Renal cortical epithelial cell (primary cell): Measurements from ENCODE around the genes AGPAT3, TRAPPC10, ICOSLG, KRTAP10-5 and KRTAP10-6.

DNA sequence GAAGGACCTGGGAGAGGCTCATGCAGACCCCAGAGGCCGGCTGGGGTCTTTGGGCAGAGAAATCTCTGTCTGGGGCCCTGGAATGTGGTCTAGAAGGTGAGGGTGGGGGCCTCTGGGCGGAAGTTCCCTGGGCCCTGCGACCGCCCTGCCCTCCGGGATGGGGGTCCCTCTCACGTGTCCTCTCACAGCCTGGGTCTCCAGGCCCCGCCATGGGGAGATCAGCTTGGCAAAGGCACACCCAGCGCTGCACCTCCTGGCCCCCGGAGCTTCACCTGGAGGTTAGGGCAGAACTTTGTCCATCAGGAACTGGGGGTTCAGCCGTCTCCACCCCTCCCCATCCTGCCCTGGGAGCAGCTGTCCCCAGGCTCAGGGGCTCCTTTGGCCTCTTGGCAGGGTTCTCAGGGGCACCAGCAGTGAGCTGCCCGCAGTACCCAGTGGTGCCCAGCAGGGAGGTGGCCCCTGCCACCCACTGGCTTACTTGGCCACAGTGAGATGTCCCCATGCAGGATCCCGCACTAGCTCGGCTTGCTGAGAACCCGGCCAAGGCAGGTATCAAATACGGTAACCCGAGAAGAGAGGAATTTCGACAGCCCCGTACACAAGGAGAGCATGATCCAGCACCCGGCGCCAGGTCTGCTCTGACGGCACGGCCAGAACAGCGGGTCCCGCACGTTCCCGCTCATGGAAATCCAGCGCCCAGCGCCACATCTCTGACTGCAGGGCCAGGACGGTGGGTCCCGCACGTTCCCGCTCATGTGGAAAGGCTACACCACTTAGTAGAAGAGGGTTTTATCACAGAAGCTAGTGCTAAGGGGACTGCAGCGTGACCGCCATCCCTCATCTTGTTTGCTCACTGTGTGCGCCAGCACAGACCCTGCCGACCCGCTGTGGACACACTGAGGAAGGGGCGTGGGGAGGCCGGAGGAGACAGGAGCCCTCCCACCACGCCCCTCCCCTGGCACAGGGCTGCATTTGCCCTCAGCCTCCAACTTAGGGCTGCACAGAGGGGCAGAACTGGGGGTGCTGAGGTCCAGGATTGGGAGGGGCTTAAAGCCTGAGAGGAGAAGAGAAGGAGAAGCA lies 36.8 kb downstream of the RRP1 start:
- RRBS = 4% methylated on average over 5 of the region's 40 CpGs

- RRBS = 68% methylated on average over 3 of the region's 12 CpGs
Observed at GRCh38 chr21:43861389-43862036, 3.5 kb upstream of the AGPAT3 start.

DNA sequence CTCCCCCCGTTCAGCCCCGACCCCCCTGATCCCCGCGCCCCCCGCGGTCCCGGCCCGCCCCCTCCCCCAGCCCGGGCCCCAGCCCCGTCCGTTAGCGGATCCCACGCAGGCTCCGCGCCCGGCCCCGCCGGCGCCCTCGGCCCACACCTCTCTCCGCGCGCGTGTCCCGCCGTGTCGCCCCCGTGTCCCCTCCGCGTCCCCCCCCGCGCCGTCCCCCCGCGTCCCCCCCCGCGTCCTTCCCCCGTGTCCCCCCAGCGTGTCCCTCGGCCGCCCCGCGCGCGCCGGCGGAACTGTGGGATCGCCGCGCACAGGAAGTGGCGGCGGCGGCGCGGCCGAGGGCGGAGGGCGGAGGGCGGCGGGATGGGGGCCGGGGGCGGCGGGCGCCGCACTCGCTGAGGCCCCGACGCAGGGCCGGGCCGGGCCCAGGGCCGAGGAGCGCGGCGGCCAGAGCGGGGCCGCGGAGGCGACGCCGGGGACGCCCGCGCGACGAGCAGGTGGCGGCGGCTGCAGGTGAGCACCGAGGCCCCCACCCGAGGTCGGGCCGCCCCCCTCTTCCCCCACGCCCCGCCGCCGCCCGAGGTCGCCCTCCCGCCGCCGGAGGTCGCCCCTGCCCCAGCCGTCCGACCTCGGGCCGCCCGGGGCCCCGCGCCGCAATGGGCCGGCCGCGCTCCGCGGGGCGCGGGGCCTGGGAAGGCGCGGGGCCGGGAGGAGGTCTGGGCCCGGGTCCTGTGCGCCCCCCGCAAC lies at the start of gene AGPAT3:
Gene AGPAT3 (plus strand): TSS at position 388 of the 744 bp plus-strand sequence.
- RRBS = under 1% methylated on average over 50 of the region's 122 CpGs

DNA sequence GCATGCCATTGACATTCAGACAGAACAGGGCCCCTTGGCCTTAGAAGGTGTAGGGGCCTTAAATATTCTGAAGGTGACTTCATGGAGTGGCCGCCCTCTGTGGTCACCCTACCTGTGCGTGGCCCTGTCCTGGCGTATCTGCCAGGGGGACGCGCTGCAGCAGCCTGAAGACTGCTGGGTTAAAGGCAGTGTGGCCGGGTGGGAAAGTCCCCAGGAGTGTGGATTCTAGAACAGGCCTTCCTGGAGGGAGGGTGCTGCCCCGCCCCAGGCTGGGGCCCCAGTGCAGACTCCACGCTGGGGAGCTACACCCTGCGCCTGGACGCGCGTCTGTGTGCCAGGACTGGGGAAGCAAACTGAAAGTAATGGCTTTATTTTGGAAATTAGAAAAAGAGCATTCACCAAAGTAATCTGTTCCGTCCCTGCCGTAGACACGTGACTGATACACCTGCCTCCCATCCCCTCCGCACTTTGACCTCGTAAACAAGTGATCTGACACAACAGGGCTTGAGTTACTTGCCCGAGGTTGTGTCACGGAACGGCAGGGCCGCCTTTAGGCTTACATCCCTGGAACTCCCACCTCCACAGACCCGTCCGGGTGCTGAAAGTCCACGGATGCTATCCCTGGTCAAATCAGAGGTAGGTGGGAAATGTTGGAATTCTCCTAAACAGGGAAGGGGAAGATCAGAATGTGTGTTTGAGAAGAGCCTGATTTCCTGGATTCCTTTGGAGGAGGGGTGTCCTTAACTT lies 1.9 kb downstream of the AGPAT3 start:
- RRBS = no CpG with 5 or more reads among the region's 24 CpGs

- RRBS = no CpG with 5 or more reads among the region's 15 CpGs
Observed at GRCh38 chr21:43869962-43870556, 5.0 kb downstream of the AGPAT3 start.

DNA sequence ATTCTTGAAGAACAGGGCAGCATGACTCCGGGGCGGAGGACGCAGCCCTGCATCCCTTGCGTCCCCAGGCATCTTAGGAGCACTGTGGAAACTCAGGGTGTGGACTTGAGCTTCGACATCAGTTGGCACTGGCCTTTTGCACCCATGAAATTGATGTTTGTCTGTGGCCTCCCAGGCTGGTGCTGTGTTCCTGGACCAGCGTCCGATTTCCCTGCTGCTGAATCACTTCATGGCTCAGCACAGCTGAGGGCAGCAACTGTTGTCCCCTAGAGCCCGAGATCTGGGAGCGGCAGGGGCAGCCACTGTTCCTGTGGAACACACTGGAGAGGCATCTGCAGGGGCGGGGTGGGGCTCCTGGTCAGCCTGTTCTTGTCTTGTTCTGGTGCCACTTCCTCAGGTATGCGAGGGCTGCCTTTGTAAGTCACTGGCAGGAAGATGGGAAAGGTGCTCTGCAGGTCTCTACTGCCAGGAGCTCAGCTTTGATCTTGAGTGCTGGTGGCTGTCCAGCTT lies 15.0 kb downstream of the AGPAT3 start:
- RRBS = no CpG with 5 or more reads among the region's 11 CpGs

- RRBS = no CpG with 5 or more reads among the region's 7 CpGs
Observed at GRCh38 chr21:43902274-43902855, 37.3 kb downstream of the AGPAT3 start.

GRCh38 chr21:43929089-43930151 lies 64.4 kb downstream of the AGPAT3 start:
- RRBS = 79% methylated on average over 9 of the region's 42 CpGs

GRCh38 chr21:44011996-44012589 lies at the start of gene TRAPPC10:
TSS of gene TRAPPC10 (plus strand) at chr21:44012309.
- RRBS = 2% methylated on average over 58 of the region's 89 CpGs

DNA sequence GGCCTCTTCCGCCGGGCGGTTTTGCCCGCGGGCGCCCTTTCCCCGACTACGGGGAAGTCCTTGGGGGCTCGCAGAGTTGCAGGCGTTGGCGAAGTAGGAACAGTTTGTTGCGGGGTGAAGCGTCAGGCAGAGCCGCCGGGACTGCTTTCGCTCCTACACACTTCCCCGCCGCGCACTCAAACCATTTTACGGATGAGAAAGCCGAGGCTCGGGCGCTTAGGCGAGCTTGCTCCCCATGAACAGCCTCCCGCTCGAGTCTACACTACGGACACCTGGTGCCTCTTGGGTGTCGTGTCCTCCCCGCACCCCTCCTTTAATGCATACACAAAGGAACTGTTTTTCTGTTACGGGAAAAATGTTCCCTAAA lies 799 bp downstream of the TRAPPC10 start:
- RRBS = no CpG with 5 or more reads among the region's 30 CpGs

GRCh38 chr21:44029541-44030211 lies 17.6 kb downstream of the TRAPPC10 start:
- RRBS = no CpG with 5 or more reads among the region's 10 CpGs

- RRBS = no CpG with 5 or more reads among the region's 6 CpGs
Observed at GRCh38 chr21:44061872-44062659, 45.1 kb upstream of the PWP2 start.

GRCh38 chr21:44240856-44241212 lies at the start of gene ICOSLG:
TSS of gene ICOSLG (minus strand) at chr21:44240943.
- RRBS = 2% methylated on average over 10 of the region's 50 CpGs

DNA sequence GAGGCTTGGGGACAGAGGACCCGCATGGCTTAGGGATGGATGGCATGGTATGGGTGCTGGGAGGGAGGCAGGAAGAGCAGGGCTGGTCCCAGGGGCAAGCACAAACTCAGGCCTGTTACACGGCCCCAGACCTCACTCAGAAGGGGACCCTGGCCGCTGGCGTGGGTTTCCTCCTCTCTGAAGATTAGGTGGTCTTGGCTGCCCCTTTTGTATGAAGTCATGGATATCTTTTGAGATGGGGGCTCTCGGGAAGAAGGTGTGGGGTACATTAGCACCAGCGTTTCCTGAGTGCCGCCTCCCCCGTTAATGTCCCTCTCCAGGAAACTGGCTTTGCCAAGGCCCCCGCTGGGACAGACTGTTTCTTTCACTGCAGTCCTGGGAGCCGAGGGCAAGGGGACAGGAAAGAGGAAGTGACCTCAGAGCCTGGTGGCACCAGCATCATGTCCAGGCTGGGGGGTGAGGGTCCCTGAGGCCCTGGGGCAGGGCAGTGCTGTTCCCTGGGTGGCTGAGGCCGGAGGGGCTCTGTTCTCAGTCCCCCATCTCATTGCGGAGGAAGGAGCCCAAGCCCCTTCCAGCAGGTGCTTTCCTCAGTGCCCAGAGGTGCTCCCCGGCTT lies 5.7 kb downstream of the PFKL start:
- RRBS = 82% methylated on average over 2 of the region's 13 CpGs

GRCh38 chr21:44328007-44328226 lies 11.3 kb downstream of the CFAP410 start:
- RRBS = 88% methylated on average over 2 of the region's 3 CpGs

DNA sequence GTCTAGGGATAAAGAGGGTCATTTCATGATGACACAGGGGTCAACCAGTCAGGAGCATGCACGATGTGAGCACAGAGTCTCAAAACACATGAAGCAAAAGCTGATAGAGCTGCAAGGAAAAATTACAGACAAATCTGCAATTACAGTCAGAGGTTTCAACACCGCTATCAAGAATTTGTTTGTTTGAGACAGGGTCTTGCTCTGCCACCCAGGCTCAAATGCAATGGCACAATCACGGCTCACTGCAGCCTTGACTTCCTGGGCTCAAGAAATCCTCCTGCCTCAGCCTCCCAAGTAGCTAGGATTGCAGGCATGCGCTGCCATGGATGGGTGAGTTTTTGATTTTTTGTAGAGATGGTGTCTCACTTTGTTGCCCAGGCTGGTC lies 3.4 kb upstream of the LRRC3 start:
- RRBS = no CpG with 5 or more reads among the region's 4 CpGs

DNA sequence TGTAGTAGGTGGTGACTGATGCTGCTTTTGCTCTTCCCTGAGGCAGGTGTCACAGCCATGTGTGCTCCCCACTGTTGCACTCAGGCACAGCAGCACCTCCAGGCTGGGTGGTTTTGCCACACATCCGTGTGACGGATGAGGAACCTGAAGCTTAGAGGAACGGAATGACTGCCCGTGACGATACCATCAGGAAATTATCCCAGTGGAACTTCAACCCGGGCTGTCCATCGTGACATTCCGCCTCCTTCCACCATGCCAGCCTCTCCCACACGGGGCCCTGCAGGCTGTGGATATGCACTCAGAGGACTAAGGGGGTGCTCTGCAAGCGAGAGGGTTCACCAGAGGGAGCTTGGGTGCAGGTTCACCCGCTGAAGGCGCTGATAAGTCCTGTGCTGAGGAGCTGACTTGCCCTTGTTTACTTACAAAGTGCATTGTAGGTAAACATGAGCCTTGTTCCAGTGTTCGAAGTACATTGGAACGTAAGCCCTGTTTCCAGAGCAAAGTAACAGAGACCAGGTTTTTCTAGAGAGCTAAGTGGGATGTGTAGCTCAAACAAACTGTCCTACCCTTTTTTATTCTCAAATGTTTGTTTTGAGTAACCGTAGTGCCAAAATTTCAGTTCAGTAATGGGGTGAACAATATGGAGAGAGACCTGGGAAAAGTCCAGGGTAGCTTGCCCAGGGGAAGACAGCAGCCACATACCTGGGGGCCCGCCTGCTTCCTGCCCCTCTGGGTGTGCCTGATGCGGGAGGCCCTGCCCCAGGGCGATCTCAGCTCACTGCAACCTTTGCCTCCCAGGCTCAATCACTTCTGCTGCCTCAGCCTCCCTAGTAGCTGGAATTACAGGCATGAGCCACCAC lies 2.4 kb downstream of the LRRC3 start:
- RRBS = no CpG with 5 or more reads among the region's 18 CpGs

GRCh38 chr21:44580249-44580926 lies at the start of gene KRTAP10-5:
TSS of gene KRTAP10-5 (minus strand) at chr21:44580604.
- RRBS = no CpG with 5 or more reads among the region's 21 CpGs

DNA sequence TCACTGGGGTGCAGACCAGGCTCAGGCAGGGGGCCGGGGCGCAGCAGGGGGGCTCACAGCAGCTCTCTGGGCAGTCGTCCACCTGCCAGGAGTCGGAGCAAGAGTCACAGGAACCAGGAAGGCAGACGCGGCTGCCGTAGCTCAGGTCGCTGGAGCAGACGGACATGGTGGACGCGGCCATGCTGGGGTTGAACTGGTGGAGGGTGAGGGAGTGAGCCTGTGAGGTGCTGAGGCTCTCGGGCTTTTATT lies at the start of gene KRTAP10-6:
Gene KRTAP10-6 (minus strand): TSS at position 202 of the 249 bp plus-strand sequence.
- RRBS = no CpG with 5 or more reads among the region's 12 CpGs

DNA sequence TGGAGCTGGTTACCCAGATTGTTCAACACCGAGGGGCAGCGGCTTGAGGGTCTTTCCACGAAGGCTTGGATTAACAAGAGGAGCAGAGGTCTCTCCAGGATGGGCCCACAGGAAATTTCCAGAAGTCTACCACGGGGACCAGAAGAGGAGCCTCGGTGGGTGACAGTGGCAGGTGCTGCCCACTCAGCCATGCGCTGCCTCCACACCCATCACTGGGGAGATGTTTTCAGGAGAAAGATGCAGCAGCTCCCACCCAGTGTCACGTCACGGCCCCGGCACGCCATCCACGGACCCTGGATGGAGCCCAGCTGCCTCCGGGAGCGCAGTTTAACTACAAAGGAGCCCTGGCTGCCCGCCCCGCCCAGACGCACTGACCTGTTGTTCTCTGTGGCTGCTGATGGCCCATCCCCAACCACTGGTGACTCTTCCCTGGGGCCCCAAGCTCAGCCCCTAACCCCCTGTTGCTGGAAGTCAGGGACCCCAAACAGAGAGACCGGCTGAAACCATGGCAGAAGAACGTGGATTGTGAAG lies 6.7 kb downstream of the TSPEAR start:
- RRBS = 13% methylated on average over 4 of the region's 18 CpGs